Cardiac atrium fibroblast (primary cell): ENCODE results near the genes TVP23B and GRAPL.

- RAMPAGE, long total RNA: no peak
Observed at GRCh38 chr17:17408360-17408853, 68.4 kb upstream of the MED9 start.

- RAMPAGE, long total RNA: no peak
Observed at GRCh38 chr17:17691128-17692480, 10.3 kb downstream of the RAI1 start.

DNA sequence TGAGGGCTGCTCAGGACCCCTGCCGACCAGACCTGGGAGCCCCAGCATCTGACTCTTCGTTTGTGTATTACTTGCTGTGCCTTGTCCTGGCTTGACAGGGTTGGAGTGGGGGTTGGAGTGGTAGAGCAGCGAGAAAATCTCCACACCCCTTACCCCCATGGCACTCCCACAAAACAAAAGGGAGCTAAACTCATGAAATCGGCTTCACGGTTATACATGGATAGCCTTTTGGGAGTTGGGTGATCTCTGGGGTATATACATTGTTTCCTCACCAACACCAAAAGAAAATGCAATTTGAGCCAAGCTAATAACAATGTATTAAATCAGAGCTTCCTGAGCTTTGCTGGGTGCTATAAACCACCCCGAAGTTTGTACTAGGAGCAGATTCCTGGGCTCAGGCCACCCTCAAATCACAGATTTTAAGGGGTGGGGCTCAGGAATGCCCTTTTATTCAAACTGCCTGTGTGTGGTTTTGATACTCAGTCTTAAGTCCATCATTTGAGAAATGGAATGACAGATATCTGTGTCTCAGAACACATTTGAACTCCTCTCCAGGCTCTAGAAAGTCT is 72.1 kb downstream of the RAI1 start:
- RAMPAGE, long total RNA: no peak

DNA sequence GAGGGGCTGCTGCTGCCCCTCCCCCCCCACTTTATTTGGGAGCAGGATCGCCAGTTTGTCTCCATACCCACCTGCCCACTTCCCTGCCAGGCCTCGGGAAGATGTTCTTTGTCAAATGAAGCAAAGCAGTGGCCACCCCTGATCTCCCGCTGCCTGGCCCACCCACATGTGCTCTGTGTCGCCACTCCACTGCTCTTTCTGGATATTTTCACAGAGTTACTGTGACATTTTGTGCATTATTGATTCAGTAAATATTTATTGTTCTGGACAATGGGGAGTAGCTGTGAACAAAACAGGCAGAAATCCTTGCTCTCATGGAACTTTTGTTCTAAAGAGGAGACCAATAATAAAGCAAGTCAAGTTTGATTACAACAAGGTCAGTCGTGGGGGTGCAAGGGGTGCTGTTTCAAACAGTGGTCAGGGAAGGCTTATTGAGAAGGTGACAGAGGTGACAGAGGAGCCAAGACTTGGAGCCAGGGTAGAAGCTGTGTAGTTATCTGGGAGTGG is 50.6 kb downstream of the SREBF1 start:
- RAMPAGE, long total RNA: no peak

DNA sequence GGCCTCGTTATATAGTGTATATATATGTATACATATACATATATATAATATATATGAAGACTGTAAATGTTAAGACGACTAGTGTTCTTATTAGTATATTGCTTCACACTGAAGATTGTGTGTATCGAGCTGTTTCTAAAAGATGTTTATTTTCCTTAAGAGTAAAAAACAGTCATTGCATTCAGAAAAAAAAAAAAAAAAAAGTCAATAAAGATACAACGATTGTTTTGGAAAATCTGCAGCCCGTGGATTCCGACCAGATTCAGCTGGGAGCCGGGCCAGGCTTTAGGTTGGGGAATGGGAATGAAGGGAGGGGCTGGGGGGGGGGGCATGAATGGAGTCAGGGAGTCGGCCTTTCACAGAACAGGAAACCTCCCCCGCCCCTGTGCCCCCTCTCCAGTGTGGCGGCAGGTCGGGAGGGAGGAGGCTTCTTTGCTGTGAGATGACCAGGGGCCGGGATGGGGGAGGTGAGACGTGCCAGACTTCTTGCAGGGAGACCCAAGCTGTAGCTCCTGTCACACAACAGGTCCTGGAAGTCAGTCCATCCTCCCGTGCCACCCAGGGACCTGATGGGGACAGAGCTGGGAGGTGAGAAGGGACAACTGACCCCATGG is 25.5 kb downstream of the SREBF1 start:
- RAMPAGE, long total RNA: no peak

DNA sequence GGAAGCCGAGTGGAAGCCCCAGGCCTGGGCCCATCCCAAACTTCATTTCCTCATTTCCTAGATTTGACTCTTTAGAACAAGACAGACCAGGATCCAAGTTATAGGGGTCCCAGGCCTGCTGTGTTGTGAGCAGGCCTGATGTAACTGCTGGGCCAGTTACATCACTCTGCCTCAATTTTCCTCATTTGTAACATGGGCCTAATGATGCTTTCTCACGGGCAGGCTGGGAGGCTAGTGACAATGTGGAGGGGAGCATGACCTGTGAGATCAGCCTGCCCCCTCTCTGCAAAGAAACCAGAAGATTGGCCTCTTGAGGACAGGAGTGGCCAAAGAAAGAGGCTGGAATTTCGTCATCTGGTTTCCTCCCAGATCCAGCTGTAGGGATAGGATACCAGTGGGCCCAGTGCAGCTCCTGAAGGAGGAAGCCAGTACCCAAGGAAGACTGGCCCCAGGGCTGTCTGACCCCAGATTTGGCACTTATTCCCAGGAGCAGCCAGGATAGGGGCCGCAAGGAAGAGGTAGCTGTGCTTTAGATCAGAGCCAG is 564 bp upstream of the SREBF1 start:
- RAMPAGE, long total RNA: no peak

GRCh38 chr17:17877478-17878458 is 41.0 kb upstream of the SREBF1 start:
- RAMPAGE, long total RNA: no peak

DNA sequence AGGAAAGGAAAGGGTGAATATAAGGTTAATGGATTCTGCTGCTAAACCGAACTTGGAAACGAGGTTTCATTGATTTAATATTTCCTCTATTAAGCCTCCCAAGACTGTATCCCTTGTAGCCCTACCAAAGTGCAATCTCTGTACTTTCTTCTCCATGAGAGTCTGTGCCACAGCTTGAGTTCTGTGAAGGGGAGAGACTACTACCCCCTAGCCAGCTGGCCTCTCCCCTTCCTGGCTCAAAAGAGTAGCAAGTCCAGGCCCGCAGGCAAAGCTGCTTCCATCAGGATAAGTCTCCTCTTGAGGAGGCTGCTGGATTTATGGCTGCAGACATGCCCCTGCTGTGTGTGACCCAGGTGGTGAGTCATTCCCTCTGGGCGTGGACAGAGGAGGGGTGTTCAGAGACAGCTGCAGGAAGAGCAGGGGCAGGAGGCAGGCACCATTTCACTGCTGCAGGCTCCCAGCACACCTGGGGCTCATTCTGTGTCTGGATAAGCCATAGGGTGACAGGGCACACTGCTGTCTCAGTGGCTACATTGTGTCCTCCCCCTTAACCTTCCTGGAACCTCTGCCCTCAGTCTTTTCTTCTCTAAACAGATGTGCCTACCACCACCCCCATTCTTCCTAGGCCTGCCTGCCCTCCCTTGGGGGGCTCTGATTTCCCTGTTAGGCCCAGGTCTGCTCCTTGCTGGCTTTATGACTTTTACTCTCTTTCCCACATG is 58.3 kb downstream of the TOM1L2 start:
- RAMPAGE, long total RNA: no peak

DNA sequence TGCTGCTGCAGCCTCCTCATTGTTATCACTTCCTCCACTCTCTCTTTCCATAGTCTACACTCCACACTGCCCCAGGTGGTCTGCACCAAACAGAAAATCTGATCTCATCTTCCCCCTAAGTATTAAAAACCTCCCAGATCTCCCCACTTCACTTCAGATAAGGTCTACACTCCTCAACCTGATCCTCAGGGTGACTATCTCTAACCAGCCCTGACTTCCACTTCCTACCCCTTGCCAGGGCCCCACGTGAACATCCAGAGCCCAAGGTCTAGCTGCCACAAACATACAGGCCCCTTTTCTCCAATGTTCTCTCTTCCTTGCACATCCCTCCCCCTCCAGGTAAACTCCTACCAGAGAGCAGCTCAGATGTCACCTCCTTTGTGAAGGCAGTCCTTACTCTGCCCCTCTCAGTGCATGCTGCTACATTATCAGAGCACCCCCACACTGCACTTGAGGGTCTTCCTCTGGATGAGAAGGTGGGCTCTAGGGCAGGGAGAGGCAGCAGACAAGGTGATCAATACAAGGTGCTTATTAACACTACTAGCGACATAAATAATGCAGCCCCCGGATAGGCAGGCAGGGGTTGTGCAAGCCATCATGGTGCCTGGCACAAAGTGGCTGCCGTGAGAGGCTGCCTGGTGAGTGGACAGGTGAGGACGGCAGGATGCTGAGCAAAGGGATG is 28.5 kb downstream of the TOM1L2 start:
- RAMPAGE, long total RNA: no peak

DNA sequence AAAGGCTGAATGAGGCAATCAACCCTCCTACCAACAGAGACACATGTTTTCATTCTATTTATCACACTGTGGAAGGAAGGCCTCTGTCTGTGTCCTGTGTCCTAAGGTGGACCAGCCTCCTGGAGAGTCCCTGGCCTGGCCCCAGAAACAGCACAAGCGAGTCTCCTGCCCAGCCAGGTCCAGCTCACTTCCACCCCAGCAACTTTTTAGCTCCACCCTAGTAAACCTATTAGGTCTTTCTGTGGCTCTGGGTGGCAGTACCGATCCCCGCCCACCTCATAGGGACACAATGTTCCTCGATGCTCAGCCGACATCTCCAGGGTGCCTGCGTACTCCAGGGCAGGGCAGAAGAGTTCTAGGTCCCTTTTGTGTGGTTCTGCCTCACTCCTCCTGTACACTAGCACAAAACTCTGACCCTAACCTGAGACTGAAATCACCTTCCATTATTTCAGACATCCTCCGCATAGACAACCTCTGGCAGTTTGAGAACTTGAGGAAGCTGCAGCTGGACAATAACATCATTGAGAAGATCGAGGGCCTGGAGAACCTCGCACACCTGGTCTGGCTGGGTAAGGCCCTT is 10.8 kb downstream of the DRC3 start:
- RAMPAGE, long total RNA: no peak

DNA sequence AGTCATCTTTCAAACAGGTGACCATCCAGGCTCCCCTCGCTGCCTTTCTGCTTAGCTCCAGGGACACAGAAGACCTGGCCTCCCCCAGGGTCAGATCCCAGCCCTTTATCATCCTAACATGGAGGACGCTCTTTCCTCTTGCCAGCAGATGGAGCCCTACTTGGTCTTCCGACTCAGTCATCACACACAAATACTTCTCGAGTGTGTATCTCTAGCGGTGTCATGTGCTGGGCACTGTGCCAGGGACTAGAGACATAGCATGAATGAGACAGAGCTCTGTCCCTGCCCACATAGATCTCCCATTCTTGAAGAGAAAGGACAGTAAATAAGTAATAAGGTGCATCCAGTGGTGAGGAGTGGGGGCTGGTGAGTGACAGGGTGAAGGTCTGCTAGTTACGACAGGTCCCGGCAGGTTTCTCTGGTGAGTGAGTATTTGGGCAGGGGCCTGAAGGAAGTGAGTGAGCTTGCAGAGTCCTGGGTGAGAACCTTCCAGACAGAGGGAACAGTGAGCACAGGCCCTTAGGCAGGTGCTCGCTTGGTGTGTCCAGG is 6.3 kb downstream of the DRG2 start:
- RAMPAGE, long total RNA: no peak

- RAMPAGE, long total RNA: no peak
Observed at GRCh38 chr17:18108794-18109063, 173 bp downstream of the MYO15A start.

DNA sequence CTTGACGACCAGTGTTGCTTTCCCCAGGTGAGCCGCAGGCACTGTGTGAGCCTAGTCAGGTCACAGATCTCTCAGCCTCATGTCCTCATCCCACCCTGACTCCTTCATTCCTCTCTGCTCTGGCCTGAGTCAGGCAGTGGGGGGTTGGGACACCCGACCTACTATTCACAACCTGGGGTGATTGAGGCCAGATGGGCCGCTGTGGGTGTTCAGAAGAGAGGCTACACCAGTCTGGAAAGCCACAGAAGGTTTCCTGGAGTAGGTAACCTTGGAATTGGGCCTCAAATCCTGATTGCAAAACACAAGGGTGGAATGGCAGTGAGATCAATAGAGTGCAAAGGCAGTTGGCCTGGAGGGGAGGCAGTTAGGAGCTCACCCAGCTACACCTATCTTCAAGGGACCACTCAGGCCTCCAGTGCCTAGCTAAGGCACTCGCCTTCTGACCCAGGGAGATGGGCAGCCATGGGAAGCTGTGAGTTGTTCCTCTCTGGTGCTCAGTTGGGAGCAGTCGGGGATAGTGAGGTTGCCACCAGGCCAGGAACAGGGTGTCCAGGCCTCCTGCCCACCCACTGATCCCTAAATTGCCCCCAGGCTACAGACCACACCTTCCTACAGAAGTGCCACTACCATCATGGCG is 29.8 kb downstream of the MYO15A start:
- RAMPAGE, long total RNA: no peak

DNA sequence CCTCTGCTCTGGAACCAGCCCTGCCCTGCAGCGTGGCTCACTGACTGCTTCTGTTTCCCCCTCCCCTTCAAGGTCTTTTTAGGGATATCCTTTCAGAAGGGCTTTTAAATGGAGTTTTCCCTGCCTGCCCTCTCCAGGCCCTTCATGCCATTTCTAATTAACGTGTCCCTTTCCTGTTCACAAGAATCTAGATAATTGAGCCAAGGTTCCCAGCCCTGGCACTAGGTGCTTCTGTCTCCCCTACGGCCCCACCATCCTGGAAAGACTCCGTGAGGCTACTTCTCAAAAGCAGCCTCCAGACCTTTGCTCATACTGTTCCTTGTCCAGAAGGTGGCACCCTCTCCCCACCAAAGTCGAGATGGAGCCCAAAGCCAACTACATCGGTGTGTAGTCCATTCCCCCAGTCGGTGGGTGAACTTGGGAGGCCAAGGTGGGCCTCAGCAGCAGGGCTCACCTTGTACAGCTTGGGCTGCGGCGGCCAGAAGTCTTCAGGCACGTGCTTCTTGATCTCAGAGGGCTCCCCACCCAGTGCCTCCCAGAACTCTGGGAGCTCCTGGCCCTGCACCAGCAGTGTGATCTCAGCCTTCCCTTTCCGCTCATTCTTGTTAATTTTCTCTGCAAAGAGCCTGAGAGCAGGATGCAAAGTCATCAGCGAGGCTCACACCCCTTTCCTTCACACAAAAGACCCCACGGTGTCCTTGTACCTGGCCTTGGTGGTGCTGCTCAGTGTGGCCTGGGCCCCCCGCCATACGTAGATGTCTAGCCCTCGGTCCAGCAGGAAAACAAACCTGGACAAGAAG is 10.2 kb downstream of the FLII start:
- RAMPAGE, long total RNA: no peak

GRCh38 chr17:18250377-18250998 is 8.1 kb downstream of the FLII start:
- RAMPAGE, long total RNA: no peak

GRCh38 chr17:18257013-18257827 is 1.3 kb downstream of the FLII start:
- RAMPAGE, long total RNA: no peak

- RAMPAGE, long total RNA: start-site peak on the plus strand at chr17:18781256-18781305, 481 and 74 reads in 2 replicates
Observed at GRCh38 chr17:18780832-18781875, at the start of gene TVP23B. Gene TVP23B (plus strand): TSS chr17:18781183.

DNA sequence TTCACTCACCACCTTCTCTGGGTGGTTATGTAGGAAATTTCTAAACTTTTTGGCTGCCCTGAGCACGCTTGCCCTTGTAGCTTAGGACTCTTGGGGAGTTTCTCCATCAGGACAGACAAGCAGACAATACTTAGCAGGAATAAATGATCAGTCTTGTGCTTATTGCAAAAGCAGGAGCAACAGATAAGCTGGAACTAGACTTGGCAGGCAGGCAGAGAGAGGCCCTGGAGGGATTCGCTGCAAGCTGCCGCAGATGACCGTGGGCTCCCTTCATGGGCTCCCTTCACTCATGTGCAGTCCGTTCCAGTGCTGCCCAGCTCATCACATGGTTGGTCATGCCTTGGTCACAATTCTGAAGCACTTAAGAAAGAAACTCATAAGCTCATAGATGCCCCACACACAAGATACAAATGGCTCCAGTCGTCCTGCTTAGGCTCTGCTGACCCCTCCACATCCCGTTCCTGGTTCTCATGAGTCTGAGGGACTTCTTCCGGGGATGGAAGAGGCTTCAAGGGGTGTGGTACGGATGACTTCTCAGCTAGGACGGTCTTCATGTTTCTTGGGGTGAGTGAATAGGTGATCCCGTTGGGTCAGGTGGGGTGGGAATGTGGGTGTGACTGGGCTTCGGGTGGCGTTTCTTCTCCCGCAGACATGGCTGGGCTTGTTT is 2.3 kb upstream of the SLC5A10 start:
- RAMPAGE, long total RNA: no peak

DNA sequence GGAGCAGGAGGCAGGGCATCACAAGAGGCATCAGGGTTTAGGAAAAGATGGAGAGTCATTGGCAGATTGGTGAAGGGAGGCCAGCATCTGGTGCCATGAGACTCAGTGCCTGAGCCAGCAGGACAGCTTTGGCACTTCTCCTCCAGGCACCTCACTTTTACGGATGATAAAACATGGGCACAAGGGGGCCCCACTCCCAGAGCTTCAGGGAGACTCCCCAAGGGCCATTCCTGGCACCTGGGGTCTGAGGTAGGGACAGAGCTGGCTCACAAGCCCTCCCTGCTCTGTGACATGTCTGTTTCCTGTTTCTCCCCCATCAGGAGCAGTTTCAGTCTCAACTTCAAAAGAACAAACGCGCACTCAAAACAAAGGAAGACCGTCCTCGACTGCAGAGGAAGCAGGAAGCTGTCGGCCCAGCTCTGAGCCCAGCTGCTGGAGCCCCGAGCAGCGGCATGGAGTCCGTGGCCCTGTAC is at the start of gene GRAPL:
TSS of gene GRAPL (plus strand) at position 422 of the 473 bp plus-strand sequence.
- RAMPAGE, long total RNA: no peak

DNA sequence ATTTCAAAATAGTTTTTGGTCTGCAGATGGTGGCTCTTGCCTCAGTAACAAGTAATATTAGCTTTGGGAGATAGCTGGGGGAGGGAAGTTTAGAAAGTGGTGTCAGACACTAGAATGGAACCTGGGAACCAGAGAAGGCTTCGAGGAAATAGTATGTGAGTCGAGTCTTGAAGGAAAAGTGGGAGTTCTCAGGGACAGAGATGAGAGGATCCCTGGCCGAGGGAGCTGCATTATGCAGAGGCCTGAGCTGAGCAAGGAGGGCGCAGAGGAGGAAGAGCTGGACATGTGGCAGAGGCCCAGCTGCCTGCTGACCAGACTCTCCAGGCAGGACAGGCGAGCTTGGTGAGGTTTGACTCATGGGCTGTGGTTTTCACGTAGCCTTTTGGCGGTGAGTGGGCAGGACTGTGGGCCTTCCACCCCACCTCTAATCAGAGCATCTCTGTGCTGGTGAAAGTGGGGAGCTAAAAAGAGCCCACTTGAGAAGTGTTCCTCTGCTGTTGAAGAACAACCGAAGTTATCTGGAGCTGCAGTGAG is 11.6 kb downstream of the EPN2 start:
- RAMPAGE, long total RNA: no peak